AG04449 (cell line): Measurements from ENCODE around the gene LRIG3.

GRCh38 chr12:57764684-57765000, 2.2 kb downstream of the CYP27B1 start:
- RRBS = 28% methylated on average over 4 of the region's 17 CpGs

- RRBS = no CpG with 5 or more reads among the region's 2 CpGs
These were observed 7.8 kb upstream of the AVIL start for GRCh38 chr12:57826286-57826774.

DNA sequence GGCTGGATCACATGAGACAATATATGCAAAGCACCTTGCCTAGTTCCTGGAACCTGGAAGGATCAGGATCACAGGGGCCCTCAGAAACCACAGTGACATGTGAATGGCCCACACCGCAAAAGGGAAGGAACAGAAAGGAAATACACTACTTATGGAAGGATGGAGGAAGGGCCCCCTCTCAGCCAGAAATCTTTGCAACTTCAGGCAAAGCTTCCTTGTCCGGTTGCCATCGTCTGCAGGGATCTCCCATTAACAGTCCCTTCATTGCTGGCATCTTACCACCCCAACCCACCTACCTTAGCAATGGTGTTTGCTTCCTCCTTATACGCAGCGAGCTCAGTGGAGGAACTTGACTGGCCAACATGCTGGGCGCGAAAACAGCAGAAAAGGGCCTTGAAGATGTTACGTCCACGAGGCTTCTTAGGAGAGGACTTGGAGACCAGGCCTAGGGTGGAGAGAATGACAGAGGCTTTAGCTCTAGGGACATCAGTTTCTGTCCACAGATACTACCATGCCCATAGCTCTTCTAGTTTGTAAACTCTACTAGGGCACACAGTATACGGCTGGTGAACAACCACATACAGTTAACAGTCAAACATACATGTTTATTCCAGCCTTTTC, 10.7 kb upstream of the AVIL start:
- RRBS = no CpG with 5 or more reads among the region's 10 CpGs

- RRBS = 11% methylated on average over 14 of the region's 35 CpGs
These were observed 5.9 kb upstream of the CTDSP2 start for GRCh38 chr12:57852172-57853105.

GRCh38 chr12:57895850-57896396, 45.4 kb upstream of the ATP23 start:
- RRBS = no CpG with 5 or more reads among the region's 8 CpGs

DNA sequence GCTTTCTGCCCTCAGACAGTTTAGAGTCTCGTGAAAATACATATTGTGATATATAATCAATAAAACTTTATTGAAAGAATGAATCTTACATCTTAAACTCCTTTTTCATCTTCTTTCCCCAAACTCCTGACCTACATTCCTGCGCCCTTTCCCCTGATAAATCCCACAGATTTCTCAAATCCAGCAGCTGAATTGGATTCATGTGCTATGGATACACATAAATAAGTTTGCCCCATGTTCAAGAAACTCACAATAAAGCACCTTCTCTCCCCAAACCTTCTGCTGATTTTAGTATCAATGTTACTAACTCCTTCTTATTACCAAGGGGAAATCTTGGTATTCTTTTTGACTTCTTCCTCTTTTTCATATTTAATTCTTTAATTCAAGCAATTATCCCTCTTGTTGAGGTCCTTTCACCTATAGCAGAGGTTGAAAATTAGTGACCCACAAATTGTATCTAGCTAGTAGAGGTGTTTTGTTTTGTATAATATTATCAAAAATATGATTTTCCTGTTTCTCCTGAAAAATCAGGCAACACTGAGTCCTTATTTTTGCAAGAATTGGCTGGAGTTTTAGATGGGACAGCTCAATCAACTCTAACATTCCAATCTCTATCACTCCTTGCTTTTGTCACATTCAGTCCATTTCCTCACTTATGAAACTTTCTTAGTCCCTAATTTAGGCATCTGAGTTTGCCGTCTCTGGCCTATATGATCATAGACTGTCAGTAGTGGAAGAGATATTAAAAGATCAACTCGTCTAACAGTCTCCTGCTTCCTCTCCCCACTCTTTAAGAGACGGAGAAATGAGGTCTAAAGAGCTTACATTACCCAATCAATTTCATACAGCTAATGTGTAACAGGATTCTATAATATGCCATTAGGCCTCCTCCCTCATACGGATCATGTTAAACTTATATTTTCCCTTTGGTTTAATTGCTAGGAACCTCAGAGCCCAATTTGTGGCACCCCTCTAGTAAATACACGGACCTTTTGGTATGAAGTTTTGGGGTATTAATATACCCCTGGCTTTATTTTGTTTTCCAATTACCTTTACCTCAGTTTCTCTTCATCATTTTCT, 6.8 kb upstream of the ATP23 start:
- RRBS = no CpG with 5 or more reads among the region's 7 CpGs

DNA sequence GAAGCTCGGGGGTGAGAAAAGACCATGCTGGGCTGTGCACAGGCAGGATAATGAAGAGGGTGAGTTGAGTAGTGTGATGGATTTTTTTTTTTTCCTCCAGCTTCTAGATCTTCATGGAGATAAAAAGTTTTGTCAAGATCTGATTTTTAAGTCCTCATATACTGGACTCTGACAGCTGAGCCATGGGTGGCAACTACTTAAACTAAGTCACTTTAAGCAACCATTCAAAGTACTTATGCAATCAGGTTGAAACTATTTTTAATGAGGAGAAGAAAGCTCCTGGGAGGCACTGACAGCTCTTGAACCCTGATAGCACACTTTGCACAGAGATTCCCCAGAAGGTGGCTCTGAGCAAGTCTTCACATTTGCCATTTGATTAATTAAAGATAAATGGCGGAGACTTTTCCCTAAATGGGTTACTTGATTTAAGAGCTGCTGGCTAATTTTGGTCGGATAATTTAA, 329.0 kb downstream of the LRIG3 start:
- RRBS = no CpG with 5 or more reads among the region's 3 CpGs

DNA sequence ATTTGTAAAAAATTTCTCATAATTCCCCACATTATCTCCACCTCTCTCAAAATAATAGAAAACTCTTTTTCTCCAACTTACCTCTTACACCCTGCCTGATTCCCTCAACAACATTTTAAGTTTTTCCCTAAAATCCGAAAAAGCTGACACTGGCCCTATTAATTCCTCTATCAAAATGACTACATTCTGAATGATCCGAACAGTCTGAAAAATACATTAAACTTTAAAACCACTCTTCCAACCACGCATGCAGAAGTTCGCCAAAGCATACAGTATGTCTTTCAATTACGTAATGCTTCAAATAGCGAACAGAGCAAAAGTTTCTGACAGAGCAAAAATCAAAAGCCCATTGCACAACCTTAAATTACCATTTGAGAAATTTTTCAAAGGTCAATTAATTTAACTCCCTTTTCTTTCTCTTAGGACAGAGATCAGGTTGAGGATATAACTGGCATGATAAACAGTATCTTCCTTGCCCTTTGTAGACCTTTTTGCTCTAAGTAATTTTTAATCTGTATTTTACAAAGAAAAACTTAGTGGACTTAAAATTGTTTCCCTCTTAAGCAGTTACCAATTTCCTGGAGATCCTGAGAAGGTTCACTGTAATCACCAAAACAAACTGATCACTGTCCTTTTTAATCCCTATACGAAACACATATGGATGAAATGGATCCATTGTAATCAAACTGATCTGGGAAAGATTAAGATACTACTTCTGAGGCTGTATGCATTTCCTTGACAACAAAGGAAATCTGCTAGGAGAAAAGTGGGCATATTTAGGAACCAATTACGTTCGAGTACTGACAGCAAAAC, 33.1 kb downstream of the LRIG3 start:
- RRBS = no CpG with 5 or more reads among the region's 9 CpGs

DNA sequence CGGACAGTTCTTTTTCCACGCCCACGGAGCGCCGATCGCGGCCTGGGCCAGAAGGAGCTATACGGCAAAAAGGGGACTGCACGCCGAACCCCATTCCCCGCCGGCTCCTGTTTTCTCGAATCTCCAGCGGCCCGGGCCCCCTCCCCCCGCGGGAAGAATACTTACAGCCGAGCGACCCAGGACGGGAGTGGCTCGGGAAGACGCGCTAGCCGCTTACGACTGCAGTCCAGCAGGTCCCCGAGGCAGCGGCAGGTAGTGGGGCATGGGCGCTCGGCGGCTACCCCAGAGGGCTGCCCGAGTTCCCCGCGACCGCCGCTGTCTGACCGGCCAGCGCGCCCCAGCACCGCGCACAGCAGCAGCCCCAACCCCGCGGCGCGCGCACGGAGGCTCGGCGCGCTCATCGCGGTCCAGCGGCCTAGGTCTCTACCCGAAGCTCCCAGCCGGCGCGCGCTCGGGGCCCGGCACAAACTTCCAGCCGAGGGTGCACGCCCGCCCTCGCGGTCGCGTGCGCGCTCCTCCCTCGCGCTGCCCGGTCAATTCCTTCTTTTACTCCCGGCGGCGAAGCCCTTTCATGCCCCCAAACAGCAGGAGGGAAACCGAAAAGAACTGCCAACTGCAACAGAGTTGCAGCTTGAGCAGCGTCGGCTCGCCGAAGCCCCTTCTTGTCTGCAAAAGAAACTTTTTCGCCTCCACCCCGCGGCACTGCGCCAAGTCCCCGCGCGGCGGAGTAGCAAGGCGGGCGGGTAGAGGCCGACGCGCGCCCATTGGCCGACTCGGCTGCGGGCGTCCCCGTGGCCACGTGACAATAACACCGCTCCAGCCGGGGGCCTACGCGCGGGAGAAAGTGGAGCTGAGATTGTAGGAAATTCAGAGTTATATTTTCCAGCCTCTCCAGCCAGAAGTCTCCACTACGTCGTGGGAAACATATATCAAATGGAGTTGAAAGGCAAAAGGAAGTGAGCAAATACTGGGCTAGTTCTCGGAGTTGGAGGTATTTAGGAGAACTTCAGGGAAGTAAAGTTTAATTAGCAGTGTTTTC, at the start of gene LRIG3:
TSS of gene LRIG3 (minus strand) at position 670 of the 1,039 bp plus-strand sequence.
- RRBS = 3% methylated on average over 26 of the region's 107 CpGs

GRCh38 chr12:59079422-59079872, 159.1 kb upstream of the LRIG3 start:
- RRBS = no CpG with 5 or more reads among the region's 5 CpGs

DNA sequence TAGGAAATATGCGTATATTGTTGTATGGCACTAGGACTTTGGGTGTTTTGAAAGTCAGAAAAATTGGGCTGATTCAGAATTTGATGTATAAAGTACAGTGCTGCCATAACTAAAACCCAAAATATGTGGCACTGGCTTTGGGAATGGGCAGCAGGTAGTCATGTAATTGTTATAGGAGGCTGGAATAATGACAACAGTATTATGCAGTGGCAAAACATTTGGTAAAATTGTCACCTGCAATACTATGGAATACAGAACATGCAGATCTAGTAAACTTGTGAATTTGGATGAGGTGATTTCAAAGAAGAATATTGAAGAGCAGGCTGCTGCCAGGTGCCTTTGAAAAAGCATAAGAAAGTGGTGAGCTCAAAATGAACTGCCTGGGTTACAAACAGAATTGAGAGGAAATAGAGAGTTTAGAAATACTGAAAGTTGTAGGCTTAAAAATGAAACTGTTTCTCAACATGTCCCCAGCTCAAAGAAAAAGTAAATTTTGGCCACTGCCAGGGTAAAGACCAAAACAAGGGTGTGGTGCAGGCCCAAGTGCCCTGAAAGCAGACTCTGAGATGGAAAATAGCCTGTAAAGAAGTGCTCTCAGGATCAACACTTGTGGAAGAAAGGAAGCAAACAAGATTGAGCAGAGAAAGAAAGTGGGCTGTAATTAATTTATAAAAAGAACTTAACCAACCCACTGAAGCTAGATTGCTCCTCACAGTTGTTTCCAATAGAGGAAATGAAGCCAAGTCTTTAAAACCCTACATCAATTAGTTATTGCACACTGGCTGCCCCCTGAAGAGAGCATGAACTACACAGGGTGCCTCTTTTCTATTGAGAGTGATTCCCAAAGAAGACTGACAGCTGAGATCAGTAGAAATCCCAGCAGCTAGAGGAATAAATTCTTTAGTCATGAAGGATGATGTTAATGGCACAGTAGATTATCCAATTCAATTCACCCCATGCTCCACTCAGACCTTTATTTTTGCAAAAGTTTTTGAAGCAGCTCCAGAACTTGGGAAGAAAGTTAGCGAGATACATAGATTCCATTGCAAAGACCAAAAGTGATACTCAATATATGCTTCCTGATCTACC, 8.9 kb upstream of the USP15 start:
- RRBS = no CpG with 5 or more reads among the region's 2 CpGs

- RRBS = no CpG with 5 or more reads among the region's 7 CpGs
These were observed 1.4 kb upstream of the USP15 start for GRCh38 chr12:62258616-62259325.

GRCh38 chr12:62505679-62506078, 39.1 kb downstream of the MON2 start:
- RRBS = no CpG with 5 or more reads among the region's 3 CpGs

- RRBS = no CpG with 5 or more reads among the region's 3 CpGs
These were observed 65.6 kb downstream of the MON2 start for GRCh38 chr12:62532158-62532669.

DNA sequence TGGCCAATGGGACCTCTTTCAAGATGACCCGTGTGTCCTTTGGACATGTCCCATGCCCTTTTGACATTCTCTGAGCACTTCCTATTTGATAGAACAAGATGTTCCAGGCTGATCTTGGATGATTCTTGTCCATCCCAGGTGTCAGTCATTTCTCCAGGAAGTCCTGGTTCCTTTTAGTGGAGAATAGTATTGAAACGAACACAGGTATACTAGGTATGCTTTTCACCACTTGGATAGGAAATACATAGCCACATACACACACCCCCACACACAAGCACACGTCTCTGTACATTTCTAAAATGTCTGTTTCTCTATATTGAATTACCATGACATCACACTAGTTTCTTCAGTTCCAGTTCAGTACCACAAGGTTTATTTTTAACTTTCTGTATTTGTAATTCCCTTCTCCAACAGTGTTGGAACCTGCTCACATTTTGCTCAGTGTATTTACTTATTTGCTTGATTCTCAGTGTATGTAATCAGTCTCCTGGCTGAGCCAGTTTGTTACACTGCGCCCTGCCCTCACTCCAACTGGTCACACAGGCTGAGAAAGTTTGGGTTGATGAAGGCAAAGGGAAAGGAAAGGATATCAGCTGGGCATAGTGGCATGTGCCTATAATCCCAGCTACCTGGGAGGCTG, 67.0 kb downstream of the MON2 start:
- RRBS = no CpG with 5 or more reads among the region's 4 CpGs

GRCh38 chr12:62632418-62633223, 166.0 kb downstream of the MON2 start:
- RRBS = no CpG with 5 or more reads among the region's 23 CpGs

- RRBS = no CpG with 5 or more reads among the region's 9 CpGs
These were observed 232.2 kb downstream of the PPM1H start for GRCh38 chr12:62702645-62703337.

- RRBS = no CpG with 5 or more reads among the region's 9 CpGs
These were observed 214.4 kb downstream of the PPM1H start for GRCh38 chr12:62720393-62721065.

- RRBS = no CpG with 5 or more reads among the region's 2 CpGs
These were observed 86.9 kb downstream of the SRGAP1 start for GRCh38 chr12:63931409-63931858.